Heart (tissue), 3 donors: ENCODE measurements around a stretch of chr2.

- RAMPAGE, long total RNA, 2 experiments: no peak in any of the 2 experiments
These were observed 27.8 kb downstream of the PDIA6 start for GRCh38 chr2:10784729-10785284.

- RAMPAGE, long total RNA, 2 experiments: no peak in any of the 2 experiments
These were observed 47.7 kb upstream of the KCNF1 start for GRCh38 chr2:10864022-10864373.

GRCh38 chr2:10877773-10878370 lies 33.9 kb upstream of the KCNF1 start:
- RAMPAGE, long total RNA, 2 experiments: no peak in any of the 2 experiments

DNA sequence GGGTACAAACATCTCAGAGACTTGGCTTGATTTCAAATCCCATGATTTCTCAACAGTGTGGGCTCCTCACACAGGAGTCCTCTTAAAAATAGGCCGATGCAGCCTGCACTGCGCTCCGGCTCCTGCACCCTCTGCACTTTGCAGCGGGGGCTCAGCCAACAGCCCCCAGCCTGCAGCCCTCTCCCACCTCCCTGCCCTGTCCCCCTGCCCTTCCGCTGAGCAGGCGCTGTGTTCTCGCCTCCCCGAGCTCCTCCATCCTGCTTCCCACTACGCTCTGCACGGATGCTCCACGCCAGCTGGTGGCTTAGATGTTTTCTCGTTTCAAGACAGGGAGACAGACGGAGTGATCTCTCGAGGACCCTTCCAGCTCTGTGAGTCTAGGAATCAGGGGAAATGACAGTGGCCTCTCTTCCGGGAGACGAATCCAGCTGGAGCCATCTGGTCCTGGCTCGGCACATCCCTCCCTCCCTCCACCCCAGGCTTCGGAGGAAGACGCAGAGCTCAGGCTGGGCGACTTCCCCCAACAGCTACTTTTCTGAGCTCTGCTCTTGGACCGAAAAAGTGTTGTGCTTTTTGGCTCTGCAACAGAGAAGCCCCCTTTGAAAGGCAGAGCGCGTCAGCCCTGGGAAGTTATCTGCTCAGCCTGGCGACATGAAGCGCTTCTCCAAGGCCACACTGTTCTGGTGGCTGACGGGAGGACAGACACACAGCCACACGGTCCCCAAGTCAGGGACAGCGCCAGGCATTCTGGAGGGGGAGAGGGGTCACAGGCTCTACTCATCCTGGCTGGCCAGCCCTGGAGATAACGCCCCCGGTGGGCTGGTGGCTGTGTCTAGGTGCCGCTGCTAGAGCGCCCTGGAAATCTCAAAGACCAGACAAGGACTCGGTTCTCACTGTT lies 71.6 kb downstream of the KCNF1 start:
- RAMPAGE, long total RNA, 2 experiments: no peak in any of the 2 experiments

DNA sequence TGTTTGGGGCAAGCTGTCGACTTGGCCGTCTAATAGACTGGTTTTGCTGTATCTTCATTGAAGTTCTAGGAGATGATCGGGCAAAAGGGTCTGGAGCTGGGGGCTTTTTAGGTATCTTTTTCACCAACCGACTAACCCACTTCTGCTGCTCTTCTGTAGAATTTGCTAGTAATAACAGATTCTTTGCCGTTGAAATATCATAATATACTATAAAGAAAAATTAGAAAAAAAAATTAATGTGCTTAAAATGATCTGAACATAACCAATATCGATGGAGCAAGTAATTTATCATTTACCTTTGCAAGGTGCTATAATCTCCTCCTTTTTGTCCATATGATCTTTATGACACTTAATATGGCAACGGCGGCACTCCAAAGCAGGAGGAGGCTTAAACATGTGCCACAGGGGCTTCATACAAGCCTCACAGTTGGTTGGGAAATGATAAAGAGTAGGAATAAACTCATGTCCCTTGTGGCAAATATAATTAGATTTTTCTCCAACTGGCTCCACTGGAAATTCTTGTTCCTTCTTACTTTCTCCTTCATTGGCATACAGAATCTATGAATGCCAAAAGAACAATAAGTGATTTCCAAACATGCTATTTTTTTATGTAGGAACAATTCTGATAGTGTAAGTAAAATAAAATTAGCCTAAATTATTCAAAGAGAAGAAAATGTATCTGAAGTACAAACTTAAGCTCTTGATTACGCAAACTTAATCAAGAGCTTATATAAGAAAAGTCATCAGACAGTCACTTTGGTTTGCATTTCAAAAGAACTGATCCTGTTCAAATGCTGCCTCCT lies 37.1 kb downstream of the SLC66A3 start:
- RAMPAGE, long total RNA, 2 experiments: no peak in any of the 2 experiments

- RAMPAGE, long total RNA, 2 experiments: no peak in any of the 2 experiments
These were observed 42.2 kb downstream of the SLC66A3 start for GRCh38 chr2:11197301-11197975.

DNA sequence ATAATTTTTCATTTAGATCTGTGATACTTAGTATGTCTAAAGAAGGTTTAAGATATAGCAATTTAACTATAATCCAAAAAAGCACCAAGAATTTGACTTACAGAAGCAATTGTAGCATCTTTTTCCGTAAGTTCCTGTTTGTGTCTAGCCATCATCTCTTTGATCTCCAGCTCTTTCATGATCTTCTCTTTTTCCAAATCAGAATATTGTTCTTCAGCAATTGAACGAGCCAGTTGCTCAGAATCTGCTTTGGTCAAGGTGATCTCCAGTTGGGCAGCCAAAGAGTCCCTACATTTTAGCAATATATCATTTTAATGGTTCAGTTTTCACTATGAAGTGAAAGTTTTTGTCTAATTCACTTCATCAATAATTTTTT lies 45.6 kb downstream of the SLC66A3 start:
- RAMPAGE, long total RNA, 2 experiments: no peak in any of the 2 experiments

GRCh38 chr2:11212520-11212876 lies 57.2 kb downstream of the SLC66A3 start:
- RAMPAGE, long total RNA, 2 experiments: no peak in any of the 2 experiments

DNA sequence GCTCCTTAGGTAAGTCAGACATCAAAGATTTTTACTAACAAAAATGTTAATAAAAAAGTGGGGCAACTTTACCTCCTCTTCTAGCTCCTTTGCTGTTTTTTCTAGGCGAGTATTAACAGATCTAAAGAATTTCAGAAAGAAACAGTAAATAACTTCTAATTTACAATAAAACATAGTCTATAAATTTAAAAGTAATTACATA lies 60.7 kb downstream of the SLC66A3 start:
- RAMPAGE, long total RNA, 2 experiments: no peak in any of the 2 experiments

GRCh38 chr2:11227207-11227617 lies 71.9 kb downstream of the SLC66A3 start:
- RAMPAGE, long total RNA, 2 experiments: no peak in any of the 2 experiments

DNA sequence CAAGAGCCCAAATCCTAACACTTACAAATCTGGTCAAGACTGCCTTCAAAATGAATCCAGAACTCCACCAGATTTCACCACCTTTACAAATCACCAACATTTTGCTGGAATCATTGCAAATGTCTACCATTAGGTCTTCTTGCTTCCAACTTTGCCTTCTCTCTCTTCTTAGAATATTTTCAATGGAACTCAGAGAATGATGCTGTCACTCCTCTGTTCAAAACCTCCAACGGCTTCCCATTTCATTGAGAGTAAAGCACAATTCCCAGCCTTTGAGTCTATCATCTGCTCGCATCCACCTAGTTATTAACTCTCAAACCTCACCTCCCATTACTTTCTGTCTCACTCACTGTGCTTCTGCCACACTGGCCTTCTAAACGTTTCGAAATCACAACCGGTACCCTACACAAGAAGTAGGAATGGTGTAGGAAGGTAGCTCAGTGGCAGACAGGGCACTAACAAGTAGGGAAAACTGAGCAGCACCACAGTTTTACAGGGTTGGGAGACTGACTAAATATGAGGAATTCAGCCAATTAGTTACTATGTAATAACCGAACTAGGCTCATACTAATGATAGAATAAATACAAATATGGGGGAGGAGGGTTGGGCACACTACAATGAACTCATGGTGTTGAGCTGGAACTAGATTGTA lies 39.9 kb downstream of the ROCK2 start:
- RAMPAGE, long total RNA, 2 experiments: no peak in any of the 2 experiments

DNA sequence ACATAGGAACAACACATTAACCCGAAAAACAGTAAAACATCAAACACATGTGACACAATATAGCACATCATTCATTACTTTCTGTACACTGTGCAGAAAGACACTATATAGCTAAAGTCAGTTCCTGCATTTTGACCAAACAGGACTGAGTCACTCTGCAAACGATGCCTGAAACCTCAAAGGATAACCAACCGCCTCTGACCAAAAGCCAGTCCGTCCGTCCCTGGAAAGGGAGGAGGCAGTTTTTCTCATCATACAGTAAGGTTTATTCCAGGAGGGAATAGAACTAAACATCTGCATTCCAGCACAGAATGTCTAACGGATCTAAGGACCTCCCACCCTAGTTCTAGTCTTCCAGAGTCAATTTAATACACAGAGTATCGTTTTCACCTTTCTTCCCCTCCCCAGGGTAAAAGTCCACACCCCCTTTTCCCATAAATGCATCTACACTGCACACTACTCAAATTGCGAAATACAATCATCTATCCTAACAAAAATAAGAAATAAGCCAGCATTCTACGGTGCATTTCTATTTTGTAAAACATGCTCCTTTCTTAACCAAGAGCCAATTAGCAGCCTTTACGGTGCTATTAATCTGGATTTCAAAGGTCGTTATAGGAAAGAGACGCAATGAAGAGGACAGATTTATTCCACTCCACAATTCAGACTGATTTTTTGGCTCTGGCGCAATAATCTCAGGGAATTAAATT lies 1.6 kb downstream of the ROCK2 start:
- RAMPAGE, long total RNA, 2 experiments: no peak in any of the 2 experiments

DNA sequence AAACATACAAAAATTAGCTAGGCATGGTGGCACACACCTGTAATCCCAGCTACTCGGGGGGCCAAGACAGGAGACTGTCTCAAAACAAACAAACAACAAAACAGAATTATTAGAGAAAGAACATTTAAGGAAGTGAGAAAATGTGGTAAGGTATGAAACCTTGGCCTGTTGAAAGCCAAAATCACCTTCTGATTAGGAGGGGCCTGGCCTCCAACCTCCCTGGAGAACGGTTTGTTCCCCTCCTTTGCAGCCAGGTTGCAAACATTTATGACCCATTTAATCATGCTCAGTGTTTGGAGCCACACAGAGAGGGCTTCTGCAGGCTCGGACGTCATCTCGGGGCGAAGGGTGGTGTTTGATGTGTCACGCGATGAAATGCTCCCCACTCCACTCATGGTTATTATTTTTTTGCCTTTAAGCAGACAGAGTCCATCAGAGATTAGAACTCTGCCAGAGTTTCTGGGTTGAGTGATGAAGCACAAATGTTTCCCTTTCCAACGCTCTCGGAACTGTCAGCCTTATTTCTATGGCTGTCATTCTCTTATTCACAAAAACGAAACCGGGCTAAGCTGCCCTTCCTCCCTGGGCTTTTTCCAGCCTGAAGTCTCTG lies 33.5 kb upstream of the ROCK2 start:
- RAMPAGE, long total RNA, 2 experiments: no peak in any of the 2 experiments

DNA sequence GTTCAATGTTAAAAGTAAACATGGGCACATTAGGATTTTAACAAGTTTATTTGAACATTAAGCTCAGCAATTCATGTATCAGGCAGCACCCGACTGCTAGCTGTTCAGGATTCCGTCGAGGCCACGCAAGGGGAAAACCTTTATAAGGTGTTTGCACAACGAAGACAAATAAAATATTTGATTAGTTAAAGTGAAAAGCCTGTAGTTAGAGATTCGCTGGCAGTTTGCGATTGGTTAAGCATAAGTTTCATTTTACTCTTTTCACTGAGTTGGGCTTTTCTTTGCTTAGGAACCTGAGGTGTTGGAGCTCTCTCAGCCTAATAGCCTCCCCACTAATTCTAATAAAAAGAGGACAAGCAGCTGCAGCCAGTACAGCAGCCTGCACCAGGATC lies 43.6 kb upstream of the ROCK2 start:
- RAMPAGE, long total RNA, 2 experiments: no peak in any of the 2 experiments

GRCh38 chr2:12381708-12381994 lies 335.1 kb upstream of the TRIB2 start:
- RAMPAGE, long total RNA, 2 experiments: no peak in any of the 2 experiments

DNA sequence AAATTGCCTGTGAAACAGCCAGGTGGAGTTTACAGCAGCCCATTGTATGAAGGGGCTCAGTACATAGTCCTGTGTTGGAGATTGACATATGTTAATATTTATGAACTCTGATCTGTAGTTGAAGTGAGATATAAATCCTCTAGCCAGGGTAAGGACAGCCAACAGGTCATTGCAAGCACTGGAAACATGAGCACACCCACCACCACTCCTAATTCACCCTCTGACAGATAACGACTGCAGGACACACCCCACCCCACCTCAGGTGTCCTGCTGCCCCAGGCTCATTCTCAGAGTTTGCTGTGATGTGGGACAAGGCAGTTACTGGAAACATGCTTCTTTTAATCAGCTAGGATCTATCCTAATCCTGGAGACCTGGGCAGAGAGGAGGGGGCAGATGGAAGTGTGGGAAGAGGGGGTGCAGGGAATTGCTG lies 112.3 kb upstream of the TRIB2 start:
- RAMPAGE, long total RNA, 2 experiments: no peak in any of the 2 experiments

- RAMPAGE, long total RNA, 2 experiments: no peak in any of the 2 experiments
These were observed 14.1 kb upstream of the TRIB2 start for GRCh38 chr2:12702386-12703308.

DNA sequence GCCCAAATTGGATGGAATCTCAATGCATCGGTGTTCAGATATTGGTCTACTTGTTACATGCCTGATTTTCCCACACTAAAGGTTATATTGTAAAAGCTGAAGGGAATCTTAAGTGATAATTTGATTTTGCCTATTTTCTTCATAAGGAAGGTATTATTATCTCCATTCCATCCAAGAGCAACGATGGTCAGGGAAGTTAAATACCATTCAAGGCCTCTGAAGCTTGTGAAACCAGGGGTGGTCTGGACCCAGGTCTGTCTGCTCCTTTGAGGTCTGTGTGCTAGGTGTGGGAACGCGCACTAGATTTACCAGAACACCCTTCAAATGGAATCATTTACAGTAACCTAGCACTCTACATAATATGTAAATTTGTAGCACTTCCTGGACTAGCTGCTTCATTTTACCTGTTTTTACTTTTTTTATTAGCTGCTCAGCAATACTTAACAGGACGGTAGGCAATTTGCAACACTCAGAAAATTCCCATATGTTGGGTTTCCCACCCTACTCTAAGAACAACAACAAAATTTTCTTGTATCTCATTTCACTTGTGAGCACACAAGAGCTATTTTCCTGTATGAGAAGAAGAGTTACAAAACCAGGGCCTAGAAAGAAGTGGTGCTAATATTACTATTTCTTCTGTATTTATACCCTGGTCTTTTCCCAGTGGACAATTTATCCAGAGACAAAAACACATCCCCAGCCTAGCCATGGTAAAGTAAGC lies 6.4 kb upstream of the TRIB2 start:
- RAMPAGE, long total RNA, 2 experiments: no peak in any of the 2 experiments

- RAMPAGE, long total RNA, 2 experiments: start-site peak on the minus strand in 1 of 2 experiments, at chr2:12716703-12716758 at its widest, 8 reads per replicate
These were observed 591 bp upstream of the TRIB2 start for GRCh38 chr2:12715852-12716838.

DNA sequence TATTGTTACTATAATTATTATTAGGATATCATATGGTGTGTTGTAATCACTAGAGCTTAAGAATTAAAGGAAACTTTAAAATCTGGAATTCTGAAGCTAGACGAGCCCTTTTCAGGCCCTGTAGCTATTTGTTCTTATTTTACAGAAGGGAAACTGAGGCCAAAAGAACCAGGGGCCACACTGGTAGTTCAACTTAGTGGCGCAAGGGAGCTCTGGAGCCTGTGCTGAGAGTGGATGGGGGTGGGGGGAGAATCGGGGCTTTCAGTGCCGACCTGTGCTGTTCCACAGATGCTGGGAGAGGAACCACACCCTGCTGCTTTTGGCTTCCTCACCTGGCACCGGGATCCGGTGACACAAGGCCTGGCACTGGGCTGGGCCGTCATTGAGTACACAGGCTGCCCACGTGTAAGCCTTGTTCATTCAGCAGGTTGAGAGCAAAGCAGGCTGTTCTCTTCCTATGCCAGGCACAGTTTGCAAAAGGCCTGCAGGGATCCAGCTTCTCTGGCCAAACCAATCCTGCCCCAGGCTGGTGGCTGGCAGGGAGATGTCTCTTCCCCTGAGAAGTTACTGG lies 17.0 kb downstream of the TRIB2 start:
- RAMPAGE, long total RNA, 2 experiments: no peak in any of the 2 experiments